AG10803 (cell line): ENCODE results near the gene CUL4A.

- RRBS = no CpG with 5 or more reads among the region's 12 CpGs
These were observed 42.4 kb downstream of the TUBGCP3 start for GRCh38 chr13:112545490-112546013.

DNA sequence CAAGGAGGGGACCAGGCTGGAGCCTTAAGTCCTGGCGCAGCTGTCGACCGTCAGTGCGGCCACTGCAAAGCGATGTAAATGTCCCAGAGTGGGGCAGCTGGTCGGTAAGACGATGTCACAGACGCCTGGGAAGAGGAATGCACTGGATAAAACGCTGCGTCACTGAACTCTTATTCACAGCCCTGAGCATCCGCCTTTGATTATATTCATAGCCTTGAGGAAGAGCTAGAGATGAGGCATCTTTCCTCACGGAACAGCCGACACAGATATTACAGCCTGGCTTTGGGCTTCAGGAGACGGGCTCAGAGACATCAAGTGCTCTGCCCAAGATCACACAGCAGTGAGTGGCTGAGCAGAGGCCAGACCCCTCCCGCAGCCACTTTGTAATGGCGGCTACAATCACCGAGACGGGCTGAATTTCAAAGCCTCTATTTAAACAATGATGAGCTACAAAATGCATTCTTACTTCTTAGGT, 17.7 kb upstream of the TUBGCP3 start:
- RRBS = no CpG with 5 or more reads among the region's 18 CpGs

DNA sequence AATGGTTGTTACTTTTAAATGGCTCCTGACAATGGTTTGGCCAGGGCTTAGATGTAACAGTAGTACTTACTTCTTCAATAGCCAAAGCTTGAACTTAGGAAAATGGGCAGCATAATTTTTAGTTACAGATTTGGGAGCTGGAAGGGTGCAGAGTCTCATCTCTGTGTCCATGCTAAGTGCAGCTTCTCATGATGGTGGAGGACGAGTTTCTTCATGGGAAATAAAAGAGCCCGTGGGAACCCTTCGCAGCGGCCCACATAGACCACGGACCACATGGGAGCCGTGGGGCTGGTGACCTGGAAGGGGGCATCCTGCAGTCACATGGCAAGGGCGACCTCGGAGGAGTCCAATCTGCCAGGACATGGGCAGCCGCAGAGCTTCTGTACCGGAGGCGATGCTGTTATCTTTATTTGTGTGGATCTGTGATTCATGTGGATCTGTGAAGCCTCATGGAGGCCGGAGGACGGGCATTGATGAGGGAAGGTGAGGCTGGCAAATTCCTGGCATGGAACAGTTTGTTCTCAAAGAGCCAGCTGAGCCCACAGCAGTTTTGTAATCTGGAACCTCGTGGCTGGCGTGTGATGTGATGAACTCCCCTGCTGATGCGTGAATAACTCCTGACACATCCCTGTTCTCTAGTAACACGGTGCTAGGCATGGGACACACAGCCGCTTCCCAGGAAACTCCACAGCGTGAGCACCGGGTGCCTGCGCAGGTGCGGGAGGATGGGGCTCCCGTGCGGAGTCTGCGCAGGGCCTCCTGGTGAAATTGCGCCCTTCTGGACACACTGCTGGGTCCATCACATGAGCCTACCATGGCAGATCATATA, 40.3 kb downstream of the ATP11A start:
- RRBS = 94% methylated on average over 2 of the region's 26 CpGs

- RRBS = no CpG with 5 or more reads among the region's 11 CpGs
These were observed 71.1 kb downstream of the ATP11A start for GRCh38 chr13:112760956-112761239.

DNA sequence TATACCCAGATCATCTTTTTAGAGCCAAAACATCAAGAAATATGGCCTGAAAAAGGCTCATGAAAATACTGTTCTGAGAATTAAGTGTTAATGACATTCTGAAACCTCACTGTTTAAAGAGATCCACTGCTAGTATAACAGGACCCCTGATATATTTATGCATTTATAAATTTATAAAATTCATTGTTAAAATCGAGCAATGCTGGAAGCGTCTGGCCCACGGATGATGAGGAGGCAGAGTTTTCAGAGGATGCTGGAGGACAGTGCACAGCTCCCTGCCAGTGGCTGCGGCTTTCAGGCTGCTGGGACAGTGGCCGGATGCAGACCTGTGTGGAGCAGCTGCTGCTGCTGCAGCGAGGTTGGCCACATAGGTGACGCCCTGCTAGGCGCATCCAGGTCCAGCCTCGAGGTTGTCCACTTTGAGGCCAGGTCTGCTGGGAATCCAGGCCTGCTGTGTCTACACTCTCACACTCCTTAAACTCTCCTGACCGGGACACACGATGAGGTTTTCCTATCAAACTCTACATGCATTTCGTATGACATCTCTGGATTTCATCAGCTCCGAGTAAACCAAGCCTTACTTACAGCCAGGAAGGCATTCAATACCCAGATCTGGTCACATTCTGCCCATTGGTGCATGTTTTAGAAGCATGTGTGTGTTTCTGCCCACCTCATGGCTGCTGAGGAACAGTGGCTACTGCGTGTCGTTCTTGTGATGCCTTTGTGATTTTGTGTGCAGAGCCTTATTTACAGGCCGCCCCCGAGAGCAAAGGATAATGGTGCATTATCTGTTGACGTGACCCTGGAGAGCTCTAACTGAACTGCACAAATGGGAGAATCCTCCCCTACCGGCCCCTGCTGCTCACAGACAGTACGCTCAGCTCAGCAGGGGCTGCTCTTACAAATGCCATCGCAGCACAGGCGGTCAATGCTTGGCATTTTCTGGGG, 12.4 kb upstream of the MCF2L start:
- RRBS = no CpG with 5 or more reads among the region's 22 CpGs

- RRBS = 60% methylated on average over 1 of the region's 36 CpGs
These were observed 13.3 kb downstream of the MCF2L start for GRCh38 chr13:112982034-112982945.

GRCh38 chr13:113000990-113002162, 32.4 kb downstream of the MCF2L start:
- RRBS = 7% methylated on average over 26 of the region's 60 CpGs

GRCh38 chr13:113022179-113023156, 53.5 kb downstream of the MCF2L start:
- RRBS = no CpG with 5 or more reads among the region's 47 CpGs

DNA sequence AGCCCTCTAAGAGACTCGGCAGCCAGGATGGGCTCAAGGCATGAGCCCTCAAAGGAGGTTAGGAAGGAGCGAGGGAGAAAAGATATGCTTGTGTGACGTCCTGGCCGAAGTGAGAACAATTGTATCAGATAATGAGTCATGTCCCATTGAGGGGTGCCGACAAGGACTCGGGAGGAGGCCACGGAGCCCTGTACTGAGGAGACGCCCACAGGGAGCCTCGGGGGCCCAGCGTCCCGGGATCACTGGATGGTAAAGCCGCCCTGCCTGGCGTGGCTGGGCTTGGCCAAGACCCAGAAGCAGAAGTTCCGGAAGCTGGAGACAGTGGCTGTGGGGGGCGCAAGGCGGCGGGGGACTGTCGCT, 54.1 kb downstream of the MCF2L start:
- RRBS = 40% methylated on average over 4 of the region's 18 CpGs

GRCh38 chr13:113097921-113098425, 7.6 kb upstream of the F7 start:
- RRBS = no CpG with 5 or more reads among the region's 22 CpGs

DNA sequence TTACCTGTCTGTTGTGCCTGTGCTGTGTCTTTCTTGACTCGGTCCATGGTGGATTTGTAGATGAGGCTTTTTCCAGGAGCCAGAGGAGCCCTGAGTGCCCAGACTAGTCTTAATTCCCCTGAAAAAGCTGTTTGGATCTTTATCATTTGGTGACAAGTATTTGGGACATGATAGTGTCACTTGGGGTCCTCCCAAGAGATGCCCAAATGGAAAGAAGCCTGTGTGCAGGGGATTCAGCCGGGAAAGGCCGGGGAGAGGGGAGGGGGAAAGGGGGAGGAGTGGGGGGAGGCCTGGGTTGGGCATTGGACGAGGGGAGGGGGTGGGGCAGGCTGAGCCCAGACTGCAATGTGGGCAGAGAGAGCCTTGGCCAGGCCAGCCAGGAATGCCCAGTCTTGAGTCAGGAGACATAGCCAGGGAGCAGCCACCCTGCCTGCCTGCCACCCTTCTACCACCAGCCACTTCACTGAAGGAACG, 333 bp downstream of the PROZ start:
- RRBS = no CpG with 5 or more reads among the region's 5 CpGs

DNA sequence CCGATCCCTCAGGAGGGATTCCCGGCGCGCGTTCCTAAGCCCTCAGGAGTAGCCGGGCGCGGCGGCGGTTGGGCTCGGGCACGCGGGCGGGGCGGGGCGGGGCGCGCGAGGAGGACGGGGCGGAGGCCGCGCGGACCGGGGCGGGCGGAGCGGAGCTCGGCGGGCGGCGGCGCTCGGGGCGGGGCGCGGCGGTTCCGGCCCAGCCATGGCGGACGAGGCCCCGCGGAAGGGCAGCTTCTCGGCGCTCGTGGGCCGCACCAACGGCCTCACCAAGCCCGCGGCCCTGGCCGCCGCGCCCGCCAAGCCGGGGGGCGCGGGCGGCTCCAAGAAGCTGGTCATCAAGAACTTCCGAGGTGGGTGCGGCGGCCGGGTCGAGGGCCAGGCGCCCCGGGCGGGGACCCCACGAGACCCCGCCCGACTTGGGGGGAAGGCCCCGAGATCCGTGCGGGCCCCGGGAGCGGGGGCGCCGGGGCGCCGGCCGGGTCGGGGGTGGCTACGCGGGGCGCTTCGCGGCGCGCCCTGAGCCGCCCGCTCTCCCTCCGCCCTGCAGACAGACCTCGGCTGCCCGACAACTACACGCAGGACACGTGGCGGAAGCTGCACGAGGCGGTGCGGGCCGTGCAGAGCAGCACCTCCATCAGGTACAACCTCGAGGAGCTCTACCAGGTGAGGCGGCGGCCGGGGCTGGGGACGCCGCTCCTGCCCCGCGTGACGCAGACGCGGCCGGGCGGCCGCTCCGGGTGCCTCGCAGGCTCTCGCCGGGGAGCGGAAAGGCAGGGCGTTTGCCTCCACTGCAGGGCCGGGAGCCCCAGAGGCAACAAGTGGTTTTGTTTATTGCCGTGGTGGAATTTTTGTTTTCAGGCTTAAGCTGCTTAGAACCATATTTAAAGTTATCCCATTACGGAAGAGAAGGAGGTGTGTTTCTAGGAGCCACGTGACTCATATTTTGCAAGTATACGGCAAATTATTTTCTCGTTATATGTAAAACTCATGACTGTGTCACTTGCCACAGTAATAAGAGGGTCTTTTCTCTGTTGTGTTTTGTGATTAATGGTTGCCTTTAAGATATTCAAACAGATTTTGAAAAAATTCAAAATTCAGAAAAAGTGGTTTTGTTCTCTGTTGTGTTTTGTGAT, at the start of gene CUL4A:
Gene CUL4A (plus strand): TSS at position 191 of the 1,136 bp plus-strand sequence.
- RRBS = 1% methylated on average over 61 of the region's 125 CpGs

DNA sequence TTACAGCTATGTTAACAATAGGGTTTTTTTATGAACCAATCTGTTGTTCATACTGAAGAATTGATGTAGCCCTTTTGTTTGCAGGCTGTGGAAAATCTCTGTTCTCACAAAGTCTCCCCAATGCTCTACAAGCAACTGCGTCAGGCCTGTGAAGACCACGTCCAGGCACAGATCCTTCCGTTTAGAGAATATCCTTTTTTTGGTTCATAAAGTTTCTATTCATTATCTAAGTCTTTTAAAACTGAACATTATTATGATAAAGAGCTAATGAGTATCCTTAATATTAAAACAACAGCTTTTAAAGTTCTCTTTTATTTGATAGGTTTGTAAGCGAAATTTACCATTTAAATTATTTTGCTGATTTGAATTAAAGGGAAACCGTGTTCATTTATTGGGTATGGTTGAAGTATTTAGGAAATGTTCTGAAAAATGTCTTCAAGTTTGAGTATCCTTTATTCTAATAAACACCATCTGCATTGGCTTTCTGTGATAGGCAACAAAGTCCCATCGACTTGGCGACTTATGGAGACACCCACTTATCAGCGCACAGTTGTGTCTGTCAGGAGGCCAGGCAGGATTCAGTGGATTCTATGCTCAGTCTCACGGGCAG, 9.6 kb downstream of the CUL4A start:
- RRBS = no CpG with 5 or more reads among the region's 9 CpGs

DNA sequence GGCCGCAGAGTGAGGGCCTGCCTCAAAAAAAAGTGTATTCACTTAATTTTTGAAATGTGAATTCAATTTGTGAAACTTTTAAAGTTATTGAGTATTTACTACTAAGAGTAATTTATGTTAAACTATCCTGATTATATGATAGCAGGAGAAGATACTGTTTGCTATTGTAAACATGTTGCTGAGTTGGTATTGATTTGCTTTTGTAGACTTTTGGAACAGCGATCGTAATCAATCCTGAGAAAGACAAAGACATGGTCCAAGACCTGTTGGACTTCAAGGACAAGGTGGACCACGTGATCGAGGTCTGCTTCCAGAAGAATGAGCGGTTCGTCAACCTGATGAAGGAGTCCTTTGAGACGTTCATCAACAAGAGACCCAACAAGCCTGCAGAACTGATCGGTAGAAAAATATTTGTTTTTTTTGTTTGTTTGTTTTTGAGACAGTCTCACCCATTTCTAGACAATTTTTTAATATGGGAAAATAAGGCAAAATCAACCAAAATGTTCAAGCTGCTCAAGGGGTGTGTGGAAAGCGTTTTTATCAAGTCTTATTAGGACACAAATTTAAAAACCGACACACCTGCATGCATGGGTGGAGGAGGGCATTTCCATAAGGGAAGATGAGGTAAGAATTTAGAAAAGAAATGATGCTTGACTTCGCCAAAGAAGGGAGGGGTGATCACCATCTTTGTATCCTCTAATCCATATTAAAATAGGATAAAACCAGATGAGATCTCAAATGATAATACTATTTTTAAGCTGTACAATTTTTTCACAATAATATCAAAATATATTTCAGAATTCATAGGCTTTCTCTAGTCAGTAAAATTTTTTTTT, 33.6 kb downstream of the CUL4A start:
- RRBS = no CpG with 5 or more reads among the region's 12 CpGs

- RRBS = 64% methylated on average over 5 of the region's 15 CpGs
These were observed 44.2 kb upstream of the GRTP1 start for GRCh38 chr13:113408049-113408707.

GRCh38 chr13:113437368-113438106, 15.8 kb downstream of the ADPRHL1 start:
- RRBS = 92% methylated on average over 3 of the region's 19 CpGs

DNA sequence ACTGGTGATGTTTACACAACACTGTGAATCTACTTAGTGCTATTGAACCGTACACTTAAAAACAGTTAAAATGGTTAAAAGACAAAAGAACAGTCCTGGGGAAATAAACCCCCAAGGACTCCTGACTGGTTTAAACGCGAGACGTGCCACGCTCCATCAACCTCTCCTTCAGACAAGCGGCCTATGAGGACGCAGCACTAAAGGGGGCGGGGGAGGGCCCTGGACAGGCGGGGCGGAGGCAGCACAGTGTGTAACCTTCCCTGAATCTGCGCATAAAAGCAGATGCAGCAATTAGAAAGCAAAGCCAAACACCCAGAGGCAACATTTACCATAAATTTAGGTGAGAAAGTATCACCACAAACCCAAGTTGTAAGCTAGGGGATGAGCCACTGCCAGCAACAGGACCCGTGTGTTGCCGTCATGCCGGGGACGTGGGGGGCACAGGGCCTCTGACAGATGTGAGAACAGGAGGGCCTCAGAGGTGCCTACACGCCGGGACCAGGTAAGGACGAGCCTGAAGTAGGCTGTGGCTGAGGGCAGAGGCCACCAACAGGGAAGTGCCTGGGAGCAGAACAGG, 15.3 kb upstream of the ADPRHL1 start:
- RRBS = 81% methylated on average over 4 of the region's 18 CpGs

- RRBS = no CpG with 5 or more reads among the region's 6 CpGs
These were observed 3.9 kb downstream of the TFDP1 start for GRCh38 chr13:113588208-113589136.

DNA sequence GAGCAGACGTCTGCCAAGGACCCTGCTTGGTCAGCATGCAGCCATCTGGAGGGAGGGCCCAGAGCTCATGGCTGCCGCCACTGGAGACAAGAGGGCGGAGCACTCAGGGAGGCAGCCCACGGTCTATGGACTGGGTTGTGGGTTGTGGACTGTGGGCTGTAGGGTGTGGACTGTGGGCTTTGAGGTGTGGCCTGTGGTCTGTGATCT, 31.9 kb upstream of the TMEM255B start:
- RRBS = no CpG with 5 or more reads among the region's 4 CpGs

DNA sequence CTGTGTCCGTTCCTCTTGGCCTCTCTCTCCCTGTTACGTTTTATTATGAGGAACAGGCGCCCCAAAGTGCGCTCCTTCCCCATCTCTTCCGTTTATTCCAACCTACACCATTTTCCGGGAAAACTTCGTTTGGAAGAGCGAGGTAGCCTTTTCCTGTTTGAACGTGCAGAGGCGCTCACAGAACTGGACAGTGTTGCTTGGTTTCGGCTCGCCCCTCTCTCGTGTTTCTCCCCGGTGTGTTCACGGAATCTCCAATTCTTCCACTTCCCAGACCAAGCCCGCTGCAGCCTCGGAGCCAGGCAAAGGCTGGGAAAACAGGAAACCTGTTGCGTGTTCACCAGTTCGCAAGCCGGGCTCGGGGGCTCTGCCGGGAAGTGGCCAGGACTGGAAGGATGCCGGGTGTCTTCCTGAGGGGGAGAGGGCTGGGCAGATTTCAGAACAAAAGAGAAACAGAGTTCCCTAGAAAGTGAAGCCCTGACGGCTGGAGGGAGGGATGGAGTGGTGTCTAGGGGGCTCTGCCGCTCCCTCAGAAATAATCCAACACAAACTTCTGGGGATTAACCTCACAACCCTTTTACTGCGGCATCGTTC, 684 bp downstream of the TMEM255B start:
- RRBS = 0% methylated on average over 8 of the region's 27 CpGs